ENCODE data around the genes TRIM21, OR51C1P, OR52E2, OR51B5, OR52E8, OR52B2 and HPX.

- RRBS: no CpG with 5 or more reads among the region's 1 CpG
These were observed 38.7 kb downstream of the NUP98 start for GRCh38 chr11:3758778-3758977.

DNA sequence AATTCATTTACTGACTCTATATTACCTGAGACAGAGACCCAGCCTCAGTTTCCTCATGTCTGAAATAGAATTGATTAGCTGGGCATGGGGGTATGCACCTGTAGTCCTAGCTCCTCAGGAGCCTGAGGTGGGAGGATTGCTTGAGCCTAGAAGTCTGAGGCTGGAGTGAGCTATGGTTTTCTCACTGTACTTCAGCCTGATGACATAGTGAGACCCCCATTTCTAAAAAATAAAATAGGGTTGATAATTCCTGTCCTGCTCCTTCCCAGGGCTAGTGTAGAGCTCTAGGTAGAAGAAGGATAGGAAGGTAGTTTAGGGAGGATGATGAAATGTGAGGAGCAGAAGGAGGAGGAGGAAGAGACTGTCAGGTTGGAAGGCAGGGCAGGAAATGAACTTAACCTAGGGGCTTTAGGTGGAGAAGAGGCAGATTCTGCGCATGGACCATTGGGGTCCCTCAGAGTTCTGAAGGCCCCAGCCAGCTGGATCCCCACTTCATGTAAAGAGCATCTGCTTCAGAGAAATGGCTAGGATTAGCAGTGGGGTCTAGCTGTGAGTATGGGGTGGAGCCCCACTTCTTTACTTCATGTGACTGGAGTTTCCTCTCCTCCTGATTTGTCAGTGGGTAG, 4.0 kb downstream of the PGAP2 start:
- RRBS: no CpG with 5 or more reads among the region's 1 CpG

- RRBS: no CpG with 5 or more reads among the region's 6 CpGs
These were observed 5.0 kb downstream of the RHOG start for GRCh38 chr11:3835670-3836164.

DNA sequence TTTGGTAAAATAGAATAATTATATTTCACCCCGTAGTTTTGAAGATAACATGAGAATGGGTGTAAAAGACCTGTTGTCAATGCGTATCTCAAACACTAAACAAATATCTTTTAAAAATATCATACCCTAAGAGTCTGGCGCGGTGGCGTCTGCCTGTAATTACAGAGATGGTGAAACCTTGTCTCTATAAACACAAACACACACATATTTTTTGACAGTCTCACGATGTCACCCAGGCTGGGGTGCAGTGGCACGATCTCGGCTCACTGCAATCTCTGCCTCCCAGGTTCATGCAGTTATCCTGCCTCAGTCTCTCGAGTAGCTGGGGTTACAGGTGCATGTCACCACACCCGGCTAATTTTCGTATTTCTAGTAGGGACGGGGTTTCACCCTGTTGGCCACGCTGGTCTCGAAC, 1.2 kb upstream of the RHOG start:
- RRBS: no CpG with 5 or more reads among the region's 14 CpGs

DNA sequence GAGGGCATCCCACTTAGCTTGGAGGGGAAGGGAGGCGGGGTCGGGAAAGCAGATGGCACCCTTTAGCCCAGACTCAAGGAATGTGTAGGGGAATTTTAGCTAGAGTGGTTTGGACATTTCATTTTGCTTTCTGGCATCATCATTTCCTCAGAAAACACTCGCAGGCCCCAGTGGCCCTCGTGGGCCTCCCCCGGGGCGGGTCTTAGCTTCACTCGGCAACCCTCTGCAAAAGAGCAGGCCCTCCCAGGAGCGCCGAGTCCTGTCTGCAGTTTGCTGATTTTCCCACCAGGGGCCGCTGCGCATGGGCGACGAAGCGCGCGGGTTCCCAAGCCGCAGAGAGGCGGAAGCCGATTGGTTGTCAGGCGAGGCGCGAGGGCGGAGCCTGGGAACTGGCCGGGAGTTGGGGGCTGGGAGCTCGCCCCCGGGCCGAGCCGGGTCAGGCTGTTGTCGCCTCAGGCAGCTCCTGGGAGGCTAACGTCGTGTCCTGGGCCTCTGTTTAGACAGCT, 646 bp upstream of the STIM1 start:
- RRBS: no CpG with 5 or more reads among the region's 31 CpGs

DNA sequence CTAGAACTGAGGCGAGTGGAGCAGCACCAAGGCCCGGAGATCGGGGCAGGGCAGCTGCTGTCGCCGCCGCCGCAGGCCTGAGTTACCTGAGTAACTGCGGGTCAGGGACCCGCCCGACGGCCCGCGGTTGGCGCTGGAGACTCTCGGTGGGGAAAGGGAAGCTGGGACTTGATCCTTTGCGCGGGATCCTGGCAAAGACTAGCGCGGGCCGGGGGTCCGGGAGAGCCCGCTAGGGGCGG, 274 bp upstream of the STIM1 start:
- RRBS: no CpG with 5 or more reads among the region's 23 CpGs

DNA sequence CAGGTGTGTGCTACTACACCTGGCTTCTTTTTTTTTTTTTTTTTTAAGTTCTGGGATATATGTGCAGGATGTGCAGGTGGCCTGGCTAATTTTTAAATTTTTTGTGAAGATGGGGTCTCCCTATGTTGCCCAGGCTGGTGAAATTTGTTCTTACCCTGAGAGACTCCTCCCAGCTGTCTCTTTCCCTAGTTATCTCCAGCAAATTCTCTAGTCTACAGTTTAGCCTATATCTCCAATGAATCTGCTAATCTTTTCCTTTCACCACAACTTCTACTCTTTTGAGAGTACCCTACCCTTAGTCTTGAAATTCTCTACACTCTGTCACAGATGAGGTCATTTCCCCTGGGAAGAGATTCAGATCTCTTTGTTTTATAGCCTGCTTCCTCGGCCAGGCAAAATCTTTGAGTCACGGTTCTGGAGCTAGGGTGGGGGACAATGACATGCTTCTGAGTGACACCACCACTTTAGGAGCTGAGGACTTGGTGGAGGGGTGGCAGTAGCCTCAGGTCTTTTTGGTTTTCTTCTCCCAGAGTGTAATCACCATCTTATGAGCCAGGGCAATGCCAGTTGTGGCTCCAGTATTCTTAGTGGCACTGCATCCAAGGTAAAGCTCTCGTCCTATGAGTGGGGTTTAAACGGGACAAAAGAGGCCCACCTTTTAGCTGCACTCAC, 98.7 kb upstream of the RRM1 start:
- RRBS: no CpG with 5 or more reads among the region's 4 CpGs

DNA sequence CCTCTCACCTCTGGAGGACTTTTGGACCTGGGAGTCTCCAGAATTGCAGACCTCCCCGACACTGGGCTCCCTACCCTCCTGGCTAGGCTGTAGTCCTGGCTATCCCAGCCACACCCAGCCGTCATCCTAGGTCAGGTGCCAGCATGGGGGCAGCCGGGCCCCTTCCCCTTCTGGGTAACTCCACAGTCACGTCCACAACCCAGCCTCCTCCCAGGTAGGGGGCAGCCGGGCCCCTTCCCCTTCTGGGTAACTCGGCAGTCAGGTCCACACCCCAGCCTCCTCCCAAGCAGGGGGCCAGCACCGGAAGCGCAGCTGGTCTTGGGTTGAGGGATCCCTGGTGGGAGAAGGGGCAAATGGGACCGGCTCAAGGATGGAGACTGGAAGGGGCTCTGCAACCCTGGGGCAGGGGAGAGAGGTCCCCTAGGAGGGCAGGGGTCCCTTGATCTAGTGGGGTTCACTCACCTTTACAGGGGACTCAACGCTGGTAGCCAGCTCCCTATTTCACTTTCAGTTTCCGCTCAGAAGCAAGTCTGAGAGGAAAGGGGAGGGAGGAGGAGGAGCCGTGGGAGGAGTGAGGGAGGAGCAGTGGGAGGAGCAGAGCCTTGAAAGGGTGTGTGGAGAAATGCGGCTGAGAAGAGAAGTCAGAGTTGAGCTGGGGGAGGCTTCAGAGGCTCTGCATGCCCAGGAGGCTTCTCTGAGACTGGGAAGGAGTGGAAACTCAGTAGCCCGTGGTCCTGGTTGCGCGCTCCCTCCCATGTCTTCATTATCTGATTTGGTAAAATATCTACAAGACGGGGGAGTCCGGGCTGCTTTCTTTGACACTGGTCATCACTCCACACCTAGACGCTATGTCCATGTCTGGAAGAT, at the start of gene TRIM21:
Gene TRIM21 (minus strand): TSS at position 532 of the 867 bp plus-strand sequence.
- RRBS: 6% methylated on average over 7 of the region's 19 CpGs

DNA sequence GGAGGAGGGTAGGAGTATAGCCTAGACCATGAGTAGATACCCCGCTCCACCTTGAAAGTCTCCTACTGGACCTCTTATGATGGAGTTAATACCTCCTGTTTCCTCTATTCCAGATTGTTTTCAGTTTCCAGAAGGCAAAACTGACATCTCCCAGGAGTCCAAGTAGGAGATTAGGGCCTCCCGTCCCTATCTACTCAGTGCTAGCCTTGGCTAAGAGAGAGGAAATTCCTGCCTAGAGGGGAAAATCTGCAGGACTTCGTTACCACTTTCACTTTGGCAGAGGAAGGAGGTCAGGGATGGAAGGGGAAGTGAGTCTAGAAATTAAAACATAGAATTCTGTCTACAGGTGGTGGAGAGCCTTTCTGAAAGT, 2.2 kb upstream of the TRIM68 start:
- RRBS: no CpG with 5 or more reads among the region's 3 CpGs

DNA sequence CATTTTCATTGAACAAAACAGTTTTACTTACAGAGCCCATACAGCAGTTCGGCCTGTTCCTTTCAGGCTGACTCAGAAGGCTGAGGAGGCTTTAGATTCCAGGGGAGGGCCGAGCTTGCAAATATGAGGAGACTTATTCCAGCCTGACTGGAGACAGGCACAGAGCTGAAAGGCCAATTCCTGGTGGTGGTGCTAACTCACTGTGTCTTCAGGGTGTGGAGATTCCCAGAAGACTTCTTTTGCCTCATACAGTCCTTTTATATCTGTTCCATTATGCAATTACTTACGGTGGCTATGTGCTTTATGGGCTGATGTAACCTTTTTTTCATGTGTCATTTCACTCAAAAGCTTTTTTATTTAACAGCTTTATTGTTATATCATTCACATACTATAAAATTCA, at the start of gene OR51C1P:
Gene OR51C1P (minus strand): TSS at position 232 of the 400 bp plus-strand sequence.
- RRBS: no CpG with 5 or more reads among the region's 3 CpGs

DNA sequence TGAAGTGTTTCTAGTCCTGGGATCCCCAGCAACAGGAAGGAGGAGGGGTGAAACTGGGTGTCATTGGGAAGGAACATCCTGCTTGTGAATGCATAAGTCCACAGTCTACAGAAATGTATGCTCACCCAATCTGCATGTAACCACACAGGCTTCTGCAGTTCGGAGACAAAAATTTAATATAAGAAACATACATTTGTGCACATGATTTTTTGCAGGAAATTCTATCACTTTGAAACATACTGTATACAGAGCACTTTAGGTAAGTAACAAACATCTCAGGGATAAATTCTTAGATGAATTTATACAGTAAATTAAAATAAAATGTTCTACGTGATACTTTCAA, at the start of gene OR52E2:
Gene OR52E2 (minus strand): TSS at position 77 of the 343 bp plus-strand sequence.
- RRBS: no CpG with 5 or more reads among the region's 2 CpGs

- RRBS: no CpG with 5 or more reads among the region's 12 CpGs
These were observed 1.4 kb downstream of the HBG1 start for GRCh38 chr11:5247917-5249031.

DNA sequence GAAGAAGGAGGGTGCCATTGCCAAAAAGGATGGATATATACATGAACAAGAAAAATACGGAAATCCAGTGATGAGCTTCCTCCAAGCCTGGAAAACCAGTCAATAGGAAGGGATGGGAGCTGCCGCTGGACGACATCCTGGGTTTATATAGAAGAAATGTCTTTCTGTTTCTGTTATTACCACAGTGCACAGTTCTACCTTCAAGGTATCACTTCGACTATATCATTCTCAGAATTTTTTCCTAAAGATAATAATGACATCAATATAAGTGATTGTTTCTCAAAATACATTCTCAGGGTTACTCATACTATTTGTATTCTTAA, at the start of gene OR51B5:
Gene OR51B5 (minus strand): TSS at position 136 of the 323 bp plus-strand sequence.
- RRBS: no CpG with 5 or more reads among the region's 4 CpGs

GRCh38 chr11:5505007-5506005, 4.5 kb downstream of the UBQLN3 start:
- RRBS: no CpG with 5 or more reads among the region's 10 CpGs

DNA sequence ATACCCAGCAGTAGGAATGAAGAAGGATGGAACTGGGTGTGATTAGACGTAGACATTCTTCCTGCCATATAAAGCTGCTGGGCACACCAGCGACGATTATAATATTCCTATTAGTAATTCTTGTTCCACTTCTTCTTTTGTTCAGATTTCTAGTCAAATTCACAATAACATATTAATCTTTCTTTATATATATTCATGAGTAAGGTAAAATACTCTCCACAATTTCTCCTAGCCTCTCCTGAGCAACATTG, at the start of gene OR52E8:
Gene OR52E8 (minus strand): TSS at position 56 of the 251 bp plus-strand sequence.
- RRBS: no CpG with 5 or more reads among the region's 3 CpGs

DNA sequence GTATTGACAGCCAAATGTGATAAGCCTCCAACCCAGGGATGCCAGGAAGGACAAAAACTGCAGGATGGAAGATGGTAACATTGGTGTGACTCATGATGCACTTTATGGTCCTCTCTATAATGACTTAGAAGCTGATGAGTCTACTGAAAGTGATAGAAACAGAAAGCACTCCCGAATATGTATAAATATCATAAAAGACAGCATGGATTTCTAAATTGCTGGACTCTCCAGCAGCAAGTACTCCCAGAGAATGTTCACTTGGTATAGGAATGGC, at the start of gene OR52B2:
Gene OR52B2 (minus strand): TSS at position 94 of the 274 bp plus-strand sequence.
- RRBS: no CpG with 5 or more reads among the region's 1 CpG

DNA sequence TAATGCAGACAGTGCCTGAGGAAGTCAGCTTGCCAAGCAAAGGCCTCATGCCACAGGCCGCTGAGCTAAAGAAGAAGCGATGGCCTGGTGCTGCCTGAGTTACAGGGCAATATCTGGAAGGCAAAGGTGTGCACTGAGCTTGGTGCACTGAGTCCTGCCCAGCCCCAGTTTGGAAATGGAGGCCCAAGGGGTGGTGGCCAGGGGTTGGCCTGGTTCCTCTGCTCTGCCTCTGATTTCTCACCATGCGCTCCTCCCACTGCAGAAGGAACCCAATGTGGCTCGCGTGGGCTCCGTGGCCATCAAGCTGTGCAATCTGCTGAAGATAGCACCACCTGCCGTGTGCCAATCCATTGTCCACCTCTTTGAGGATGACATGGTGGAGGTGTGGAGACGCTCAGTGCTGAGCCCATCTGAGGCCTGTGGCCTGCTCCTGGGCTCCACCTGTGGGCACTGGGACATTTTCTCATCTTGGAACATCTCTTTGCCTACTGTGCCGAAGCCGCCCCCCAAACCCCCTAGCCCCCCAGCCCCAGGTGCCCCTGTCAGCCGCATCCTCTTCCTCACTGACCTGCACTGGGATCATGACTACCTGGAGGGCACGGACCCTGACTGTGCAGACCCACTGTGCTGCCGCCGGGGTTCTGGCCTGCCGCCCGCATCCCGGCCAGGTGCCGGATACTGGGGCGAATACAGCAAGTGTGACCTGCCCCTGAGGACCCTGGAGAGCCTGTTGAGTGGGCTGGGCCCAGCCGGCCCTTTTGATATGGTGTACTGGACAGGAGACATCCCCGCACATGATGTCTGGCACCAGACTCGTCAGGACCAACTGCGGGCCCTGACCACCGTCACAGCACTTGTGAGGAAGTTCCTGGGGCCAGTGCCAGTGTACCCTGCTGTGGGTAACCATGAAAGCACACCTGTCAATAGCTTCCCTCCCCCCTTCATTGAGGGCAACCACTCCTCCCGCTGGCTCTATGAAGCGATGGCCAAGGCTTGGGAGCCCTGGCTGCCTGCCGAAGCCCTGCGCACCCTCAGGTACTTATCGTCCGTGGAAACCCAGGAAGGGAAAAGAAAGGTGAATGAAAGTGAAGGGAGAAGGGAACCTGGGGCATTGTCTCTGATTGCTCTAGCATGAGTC, 1.2 kb downstream of the SMPD1 start:
- RRBS: 100% methylated on average over 2 of the region's 30 CpGs

GRCh38 chr11:6440875-6441450, at the start of gene HPX:
Gene HPX (minus strand): TSS chr11:6440987.
- RRBS: no CpG with 5 or more reads among the region's 4 CpGs

GRCh38 chr11:6442380-6442810, 1.6 kb upstream of the HPX start:
- RRBS: no CpG with 5 or more reads among the region's 4 CpGs

All from cardiac fibroblast (primary cell).